Skin of body (tissue), 2 donors: Measurements from ENCODE around the gene SLF2.

GRCh38 chr10:100509237-100509609 is 10.4 kb downstream of the SEC31B start:
- RAMPAGE, long total RNA = no peak

GRCh38 chr10:100912375-100912823 is 364 bp upstream of the SLF2 start:
- RAMPAGE, long total RNA = no peak

- RAMPAGE, long total RNA = no peak
Measured at GRCh38 chr10:100912824-100913717, at the start of gene SLF2. Gene SLF2 (plus strand): TSS chr10:100912963.

- RAMPAGE, long total RNA = no peak
Measured at GRCh38 chr10:100971116-100971892, 2.0 kb downstream of the SEMA4G start.

- RAMPAGE, long total RNA = no peak
Measured at GRCh38 chr10:101028594-101029270, 2.2 kb downstream of the PDZD7 start.

DNA sequence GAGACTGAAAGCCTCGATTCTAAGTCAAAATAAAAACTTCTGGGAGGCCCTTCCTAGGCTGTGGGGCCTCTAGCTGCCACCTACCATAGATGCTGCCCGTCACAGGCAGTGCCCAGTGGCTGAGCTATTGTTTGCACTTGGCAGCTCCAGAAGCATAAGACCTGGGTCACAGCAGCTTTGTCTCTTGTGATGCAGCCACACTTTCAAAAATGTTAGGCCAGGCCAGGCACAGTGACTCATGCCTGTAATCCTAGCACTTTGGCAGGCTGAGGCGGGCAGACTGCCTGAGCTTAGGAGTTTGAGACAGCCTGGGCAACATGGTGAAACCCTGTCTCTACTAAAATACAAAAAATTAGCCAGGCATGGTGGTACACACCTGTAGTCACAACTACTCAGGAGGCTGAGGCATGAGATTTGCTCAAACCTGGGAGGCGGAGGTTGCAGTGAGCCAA is 9.5 kb upstream of the KAZALD1 start:
- RAMPAGE, long total RNA = no peak

- RAMPAGE, long total RNA = no peak
Measured at GRCh38 chr10:101228776-101229325, 412 bp downstream of the LBX1 start.

DNA sequence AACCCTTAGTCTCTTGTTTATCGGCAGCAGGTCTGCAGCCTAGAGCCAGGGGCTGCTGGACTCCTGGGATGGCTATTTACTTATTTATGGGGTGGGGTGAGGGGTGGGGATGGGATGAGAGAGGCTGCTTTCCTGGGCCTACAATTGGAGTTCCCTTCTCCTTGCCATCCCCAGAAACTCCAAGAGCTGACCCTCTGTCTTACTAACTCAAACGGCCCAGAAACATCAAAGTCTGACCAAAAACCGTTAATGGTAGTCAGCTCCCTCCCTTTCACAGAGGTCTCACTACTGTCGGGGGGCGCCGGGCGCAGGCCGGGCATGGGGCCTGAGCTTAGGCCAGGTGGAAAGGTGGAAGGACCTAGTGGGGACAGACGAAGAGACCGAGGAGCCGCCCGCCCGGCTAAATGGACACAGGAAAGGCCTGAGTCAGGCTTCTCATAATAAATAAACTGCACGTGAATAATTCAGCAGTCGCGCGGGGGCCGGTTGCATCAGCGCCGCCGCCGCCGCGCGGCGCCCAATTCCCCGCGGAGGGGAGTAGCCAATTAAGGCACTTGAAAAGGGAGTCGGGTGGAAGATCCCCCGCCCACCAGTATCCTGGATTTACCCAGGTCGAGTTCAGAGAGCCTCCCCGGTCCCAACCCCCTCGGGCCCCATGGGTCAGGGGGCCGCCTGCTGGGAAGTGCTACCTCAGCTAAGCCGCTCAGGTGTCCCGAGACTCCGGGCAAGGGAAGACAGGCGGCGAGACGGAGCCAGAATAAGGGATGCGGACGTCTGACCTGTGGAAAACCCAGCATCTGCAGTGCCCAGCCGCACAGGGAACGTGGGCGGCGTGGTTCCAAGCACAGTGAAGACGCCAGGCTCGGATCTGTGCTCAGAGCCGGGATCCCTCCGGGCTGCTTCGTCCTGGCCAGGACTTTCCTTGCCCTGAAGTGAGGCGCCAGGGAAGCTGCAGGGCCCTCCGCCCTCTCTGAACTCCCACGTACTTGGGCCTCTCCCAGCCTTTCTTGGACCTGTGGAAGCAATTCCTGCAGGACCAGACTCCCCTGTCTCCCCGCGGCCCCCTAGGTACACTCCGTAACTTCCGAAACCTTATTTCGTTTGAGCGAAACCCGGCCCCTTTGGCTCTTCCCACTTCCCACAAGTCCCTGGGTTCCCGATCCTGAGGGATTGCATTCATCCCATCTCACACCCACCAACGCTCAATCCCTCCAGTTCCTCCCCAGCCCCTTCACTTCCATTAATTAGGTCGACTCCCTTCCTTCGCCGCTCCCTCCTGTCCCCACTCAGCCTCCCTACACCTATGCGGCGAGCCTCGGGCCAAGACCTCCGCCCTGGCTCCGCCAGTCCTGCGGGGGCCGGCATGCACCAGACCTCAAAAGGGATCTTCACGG is 7.2 kb upstream of the LBX1 start:
- RAMPAGE, long total RNA = no peak

DNA sequence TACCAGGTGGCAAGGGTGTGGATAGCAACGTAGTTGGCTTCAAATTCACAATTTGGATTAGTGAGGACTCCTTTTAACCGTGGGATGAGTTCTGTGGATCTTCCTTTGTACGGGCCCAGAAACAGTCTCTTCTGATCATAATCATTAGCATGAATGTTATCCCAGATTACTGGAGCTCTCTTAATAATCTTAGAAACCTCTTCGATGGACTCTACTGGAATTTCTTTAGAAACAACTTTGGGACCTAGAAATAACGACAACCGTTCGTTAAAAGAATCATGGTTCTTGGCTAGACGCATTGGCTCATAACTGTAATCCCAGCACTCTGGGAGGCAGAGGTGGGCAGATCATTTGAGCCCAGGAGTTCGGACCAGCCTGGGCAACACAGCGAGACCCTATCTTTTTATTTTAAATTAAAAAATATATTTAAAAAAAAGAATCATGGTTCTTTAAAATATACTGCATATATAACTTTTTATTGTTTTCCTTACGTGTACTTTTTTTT is 14.4 kb downstream of the OGA start:
- RAMPAGE, long total RNA = no peak

- RAMPAGE, long total RNA = no peak
Measured at GRCh38 chr10:101816927-101817932, 1.0 kb downstream of the OGA start.

GRCh38 chr10:101829301-101830026 is 11.2 kb upstream of the OGA start:
- RAMPAGE, long total RNA = no peak

- RAMPAGE, long total RNA = no peak
Measured at GRCh38 chr10:102162635-102163695, 10.8 kb downstream of the NOLC1 start.

DNA sequence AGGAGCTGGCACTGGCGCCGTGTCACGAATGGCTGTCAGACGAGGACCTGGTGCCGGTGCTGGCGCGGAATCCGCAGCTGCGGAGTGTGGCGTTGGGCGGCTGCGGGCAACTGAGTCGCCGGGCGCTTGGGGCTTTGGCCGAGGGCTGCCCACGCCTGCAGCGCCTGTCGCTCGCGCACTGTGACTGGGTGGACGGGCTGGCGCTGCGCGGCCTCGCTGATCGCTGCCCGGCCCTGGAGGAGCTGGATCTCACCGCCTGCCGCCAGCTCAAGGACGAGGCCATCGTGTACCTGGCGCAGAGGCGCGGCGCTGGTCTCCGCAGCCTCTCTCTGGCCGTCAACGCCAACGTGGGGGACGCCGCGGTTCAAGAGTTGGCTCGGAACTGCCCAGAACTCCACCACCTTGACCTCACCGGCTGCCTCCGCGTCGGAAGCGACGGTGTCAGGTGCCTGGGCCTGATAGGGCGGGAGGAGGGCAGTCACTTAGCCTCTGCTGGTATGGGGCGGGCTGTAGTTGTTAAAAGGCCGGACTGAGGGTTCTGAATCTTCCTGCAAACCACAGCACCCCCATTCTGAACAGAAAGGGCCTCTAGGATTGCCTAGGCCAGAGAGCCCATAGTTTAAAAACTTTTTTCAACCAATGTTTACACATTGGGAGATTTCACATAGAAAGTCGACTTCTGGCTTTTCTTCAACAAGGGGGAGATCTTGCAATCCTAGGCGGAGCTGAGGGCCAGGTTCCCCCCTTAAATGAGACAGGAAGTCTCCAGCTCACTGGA is 1.4 kb downstream of the FBXL15 start:
- RAMPAGE, long total RNA = no peak

GRCh38 chr10:102450287-102451274 is 762 bp downstream of the C10orf95 start:
- RAMPAGE, long total RNA = no peak

- RAMPAGE, long total RNA = no peak
Measured at GRCh38 chr10:102479790-102480468, 18.7 kb downstream of the MFSD13A start.

GRCh38 chr10:102660469-102661092 is 16.3 kb downstream of the TRIM8 start:
- RAMPAGE, long total RNA = no peak

DNA sequence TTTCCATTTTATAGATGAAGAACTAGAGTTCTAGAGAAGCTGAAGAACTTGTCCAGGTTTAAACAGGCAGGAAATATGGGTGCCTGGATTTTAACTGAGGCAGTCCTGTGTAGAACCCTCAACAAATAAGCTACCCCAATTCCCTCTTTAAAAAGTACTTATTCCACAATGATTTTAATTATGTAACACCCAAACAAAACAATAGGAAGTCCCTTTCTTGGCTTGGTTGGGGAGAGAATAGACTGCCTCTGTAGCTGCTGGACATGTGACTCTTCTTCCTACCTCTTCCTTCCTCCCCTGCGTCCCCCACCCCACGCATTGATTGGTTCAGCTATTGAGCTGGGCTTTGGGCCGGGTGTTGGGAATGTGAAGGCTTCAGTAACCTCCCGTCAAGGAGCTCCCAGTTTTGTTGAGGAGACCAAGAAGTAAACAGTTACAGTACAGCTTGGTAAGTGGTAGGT is 12.9 kb downstream of the SFXN2 start:
- RAMPAGE, long total RNA = no peak

DNA sequence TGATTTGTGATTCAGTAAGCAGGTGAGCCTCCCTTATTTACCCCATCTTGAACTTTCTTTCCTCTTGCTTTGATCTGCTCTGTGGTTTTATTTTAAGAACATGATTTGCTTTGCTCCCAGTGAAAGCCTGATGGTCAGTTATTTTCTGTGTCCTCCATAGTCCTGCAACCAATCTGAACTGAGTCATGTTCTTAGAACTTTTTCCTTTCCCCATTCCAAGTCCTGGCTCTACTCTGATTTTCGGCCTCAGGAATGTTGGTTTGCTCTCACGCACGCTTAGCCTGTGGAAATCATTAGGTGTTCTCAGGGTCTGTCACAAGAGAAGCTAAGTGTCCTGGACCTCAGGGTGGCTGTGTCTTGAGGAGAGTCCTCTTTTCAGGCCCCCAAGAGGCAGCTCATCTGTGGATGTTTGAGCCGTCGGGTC is 8.8 kb downstream of the WBP1L start:
- RAMPAGE, long total RNA = no peak

- RAMPAGE, long total RNA = no peak
Measured at GRCh38 chr10:102770645-102771165, 27.0 kb downstream of the WBP1L start.

GRCh38 chr10:102773401-102773897 is 29.7 kb downstream of the WBP1L start:
- RAMPAGE, long total RNA = no peak